Measurements from ENCODE around the genes R3HDM4 and KISS1R.

- PRO-cap, result no peak
These were observed 12.2 kb downstream of the CFD start for GRCh38 chr19:871662-872050.

DNA sequence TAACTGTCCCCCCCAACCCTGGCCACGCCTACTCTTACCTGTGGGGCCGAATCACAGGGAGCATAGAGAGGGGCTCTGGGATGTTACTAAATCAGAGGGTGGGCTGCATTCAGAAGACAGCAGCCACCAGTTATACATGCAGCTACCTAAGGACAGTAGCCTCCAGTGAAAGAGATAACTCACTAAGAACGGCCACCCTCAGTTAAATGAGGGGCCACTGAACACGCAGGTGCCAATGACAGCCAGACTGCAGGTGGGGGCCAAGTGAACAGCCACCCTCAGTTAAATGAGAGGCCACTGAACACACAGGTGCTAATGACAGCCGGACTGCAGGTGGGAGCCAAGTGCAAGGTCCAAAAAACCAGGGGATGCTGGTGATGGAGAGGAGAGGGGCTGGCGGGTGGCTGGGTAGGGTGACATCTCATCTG, 3.8 kb downstream of the MED16 start:
- PRO-cap, result no peak

GRCh38 chr19:906360-906979, 6.5 kb downstream of the R3HDM4 start:
- PRO-cap, result no peak

DNA sequence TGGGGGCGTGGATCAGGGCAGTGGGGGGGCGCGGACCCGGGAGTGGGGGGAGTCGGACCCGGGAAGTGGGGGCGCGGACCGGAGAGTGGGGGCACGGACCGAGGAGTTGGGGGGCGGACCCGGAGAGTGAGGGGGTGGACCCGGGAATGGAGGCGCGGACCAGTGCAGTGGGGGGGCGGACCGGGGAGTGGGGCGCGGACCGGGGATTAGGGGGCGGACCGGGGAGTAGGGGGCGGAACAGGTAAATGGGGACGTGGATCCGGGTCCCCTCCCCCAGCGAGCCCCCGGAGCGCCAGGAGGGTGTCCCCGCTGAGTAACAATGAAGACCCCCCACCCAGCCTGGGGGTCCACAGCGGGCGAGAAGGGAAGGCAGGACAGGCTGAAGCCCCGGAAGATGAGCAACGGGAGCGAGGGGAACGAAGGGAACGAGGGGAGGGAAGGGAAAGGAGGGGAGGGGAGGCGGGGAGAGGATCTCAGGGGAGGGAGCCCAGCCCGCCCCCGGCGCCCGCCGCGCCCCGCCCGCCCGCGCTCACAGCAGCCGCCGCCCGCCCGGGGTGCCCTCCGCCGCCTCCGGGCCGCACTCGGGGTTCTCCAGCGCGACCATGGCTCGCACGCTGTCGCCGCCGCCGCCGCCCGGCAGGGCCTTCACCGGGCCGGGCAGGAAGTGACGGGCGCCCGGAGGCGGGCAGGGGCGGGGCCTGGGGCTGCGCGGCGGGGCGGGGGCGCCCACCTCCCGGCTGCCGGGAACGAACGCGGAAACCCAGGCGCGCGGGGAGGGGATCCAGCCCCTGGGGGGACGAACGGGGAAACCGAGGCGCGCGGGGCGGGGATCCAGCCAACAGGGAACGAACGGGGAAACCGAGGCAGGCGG, at the start of gene R3HDM4:
R3HDM4 (minus strand) TSS at position 666 of the 871 bp plus-strand sequence.
- PRO-cap, result bidirectional peak, plus-strand start at position 729 of the sequence, minus-strand start at position 646 of the sequence

- PRO-cap, result no peak
These were observed at the start of gene KISS1R for GRCh38 chr19:916946-917542. KISS1R (plus strand) TSS chr19:917333.

- PRO-cap, result bidirectional peak, plus-strand start at chr19:927159, minus-strand start at chr19:926835; unidirectional peak, minus-strand start at chr19:927489
These were observed 946 bp downstream of the ARID3A start for GRCh38 chr19:926396-927565.

DNA sequence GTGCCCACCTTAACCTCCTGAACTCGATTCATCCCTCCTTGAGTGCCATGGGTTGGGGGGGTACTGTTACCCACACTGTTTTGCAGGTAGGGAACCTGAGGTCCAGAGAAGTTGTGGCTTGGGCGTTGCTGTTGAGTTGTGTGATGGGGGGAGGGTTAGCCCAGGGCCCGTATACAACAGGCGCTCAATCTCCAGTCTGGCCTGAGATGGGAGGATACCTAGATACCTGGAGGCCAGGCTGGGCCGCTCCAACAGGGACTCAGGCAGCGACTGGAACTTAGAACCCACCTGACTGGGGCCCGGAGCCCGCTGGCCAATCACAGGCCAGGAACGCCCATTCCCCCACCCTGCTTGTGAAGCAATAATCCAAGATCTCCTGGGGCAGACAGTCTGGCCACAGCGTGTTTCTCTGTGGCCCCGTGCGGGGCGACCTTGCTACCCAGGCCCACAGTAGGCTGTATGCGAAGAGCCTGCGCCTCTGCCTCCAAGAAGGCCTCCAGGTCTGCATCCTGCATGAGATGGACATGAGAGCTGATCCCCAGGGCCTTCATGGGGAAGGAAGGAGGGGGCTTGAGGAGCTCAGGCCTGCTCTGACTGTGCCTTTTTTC, 2.9 kb downstream of the ARID3A start:
- PRO-cap, result no peak

- PRO-cap, result no peak
These were observed 14.3 kb downstream of the ARID3A start for GRCh38 chr19:940122-940507.

GRCh38 chr19:960636-961502, 23.3 kb upstream of the WDR18 start:
- PRO-cap, result no peak

DNA sequence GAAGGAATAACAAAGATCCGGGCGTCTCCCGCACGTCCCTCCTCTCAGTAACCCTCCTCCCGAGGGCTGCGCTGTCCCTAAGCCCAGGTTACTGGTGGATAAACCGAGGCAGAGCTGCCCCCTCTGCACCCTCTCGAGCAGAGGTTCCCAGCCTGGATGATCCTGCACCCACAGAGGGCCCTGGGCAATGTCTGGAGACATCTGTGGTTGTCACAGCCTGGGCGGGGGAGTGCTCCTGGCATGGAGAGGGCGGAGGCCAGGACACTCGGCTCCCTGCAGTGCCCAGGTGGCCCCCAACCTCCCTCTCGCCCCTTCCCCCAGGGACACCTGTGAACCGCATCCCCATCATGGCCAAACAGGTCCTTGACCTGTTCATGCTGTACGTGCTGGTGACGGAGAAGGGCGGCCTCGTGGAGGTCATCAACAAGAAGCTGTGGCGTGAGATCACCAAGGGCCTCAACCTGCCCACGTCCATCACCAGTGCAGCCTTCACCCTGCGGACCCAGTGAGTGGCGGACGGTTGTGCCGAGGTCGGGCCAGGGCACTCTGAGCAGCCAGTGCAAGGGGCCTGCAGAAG, 20.1 kb upstream of the WDR18 start:
- PRO-cap, result no peak

GRCh38 chr19:971789-972803, 12.0 kb upstream of the WDR18 start:
- PRO-cap, result no peak

- PRO-cap, result no peak
These were observed 488 bp downstream of the WDR18 start for GRCh38 chr19:984428-985238.

DNA sequence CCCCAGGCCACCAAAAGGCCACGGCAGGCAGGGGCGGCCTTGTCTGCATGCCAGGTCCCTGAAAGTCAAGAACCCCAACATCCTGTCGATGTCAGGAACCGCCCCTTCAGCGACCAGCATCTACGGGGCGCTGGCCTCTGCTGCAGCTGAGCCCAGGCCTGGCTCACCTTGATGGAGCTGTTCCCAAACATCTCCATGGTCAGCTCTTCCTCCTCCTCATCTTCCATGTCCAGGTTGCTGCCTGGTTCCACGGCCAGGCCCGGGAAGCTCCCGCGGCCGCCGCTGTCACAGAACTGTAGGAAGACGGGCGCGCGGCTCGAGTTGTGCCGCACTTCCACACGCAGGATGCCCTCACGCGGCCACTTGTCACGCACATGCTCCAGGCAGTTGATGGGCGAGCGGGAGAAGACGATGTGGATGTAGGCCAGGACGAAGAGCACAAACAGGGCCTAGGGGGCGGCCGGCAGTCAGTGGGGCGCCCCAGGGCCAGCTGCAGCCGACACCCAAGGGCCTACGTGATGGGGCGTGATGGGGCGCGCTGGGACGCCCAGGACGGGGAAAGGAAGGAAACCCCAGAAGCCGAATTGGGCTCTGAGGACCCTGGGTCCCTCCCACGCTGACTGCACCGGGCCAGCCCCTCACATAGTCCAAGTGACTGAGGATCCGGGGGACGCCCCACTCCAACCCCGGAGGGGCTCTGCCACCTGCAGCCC, 6.7 kb downstream of the TMEM259 start:
- PRO-cap, result no peak

GRCh38 chr19:1042948-1043716, 3.2 kb downstream of the ABCA7 start:
- PRO-cap, result unidirectional peak, minus-strand start at chr19:1043287

- PRO-cap, result no peak
These were observed 5.3 kb downstream of the POLR2E start for GRCh38 chr19:1089634-1090525.

DNA sequence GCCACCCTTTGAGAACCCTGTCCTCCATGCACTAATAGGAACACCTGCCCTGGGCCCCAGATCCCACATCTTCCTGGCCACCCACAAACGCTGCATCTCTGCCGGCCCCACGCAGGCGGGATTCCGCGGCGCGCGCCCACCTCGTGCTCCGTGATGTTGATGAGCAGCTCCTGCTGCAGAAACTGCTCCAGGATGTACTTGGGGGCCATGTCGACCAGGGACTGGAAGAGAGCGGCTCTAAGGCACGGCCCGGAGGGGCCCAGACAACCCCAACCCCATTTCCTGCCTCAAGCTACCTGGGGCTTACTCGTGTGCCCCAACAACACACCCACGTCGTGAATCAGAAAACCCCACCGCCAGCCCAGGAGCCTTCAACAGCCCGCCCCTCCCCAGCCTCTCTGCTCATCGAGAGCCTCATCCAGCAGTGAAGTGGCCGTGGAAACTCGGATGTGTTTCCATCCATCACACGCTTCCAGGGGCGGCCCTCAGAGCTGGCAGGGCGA, 4.4 kb downstream of the POLR2E start:
- PRO-cap, result no peak

GRCh38 chr19:1105530-1106053, 1.8 kb downstream of the GPX4 start:
- PRO-cap, result no peak

DNA sequence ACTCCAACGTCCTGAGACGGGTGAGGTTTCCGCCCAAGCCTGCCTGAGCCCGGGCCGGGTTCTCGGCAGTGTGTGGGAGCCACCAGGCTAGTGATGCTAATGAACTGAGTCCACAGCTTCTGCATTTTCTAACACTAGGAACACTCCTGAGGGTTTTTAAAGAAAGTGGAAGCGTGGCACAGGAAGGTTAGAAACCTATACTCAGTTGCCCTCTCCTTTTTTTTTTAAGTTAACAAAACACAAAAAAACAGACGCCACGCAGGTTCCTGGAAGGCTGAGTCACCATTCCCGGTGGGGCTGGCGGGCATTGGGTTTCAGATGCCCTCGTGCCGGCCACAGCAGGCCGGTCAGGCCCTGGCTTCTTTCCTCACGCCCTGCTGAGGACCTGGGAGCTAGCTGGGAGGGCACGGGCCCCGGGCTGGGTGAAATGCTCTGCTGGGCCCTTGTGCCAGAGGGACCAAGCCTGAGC, 22.3 kb downstream of the GPX4 start:
- PRO-cap, result no peak

- PRO-cap, result bidirectional peak, plus-strand start at chr19:1131904, minus-strand start at chr19:1131877; bidirectional peak, plus-strand start at chr19:1132366, minus-strand start at chr19:1132221
These were observed 28.2 kb downstream of the GPX4 start for GRCh38 chr19:1131697-1132600.

- PRO-cap, result bidirectional peak, plus-strand start at chr19:1151212, minus-strand start at chr19:1151101
These were observed 23.2 kb downstream of the SBNO2 start for GRCh38 chr19:1150785-1151335.

Measured in sciatic nerve (tissue), 1 donor.